ENCODE results near the genes PTPRR, THAP2 and GLIPR1L1.

GRCh38 chr12:70223163-70224114 lies 19.8 kb upstream of the CNOT2 start:
- RRBS: no CpG with 5 or more reads among the region's 4 CpGs

DNA sequence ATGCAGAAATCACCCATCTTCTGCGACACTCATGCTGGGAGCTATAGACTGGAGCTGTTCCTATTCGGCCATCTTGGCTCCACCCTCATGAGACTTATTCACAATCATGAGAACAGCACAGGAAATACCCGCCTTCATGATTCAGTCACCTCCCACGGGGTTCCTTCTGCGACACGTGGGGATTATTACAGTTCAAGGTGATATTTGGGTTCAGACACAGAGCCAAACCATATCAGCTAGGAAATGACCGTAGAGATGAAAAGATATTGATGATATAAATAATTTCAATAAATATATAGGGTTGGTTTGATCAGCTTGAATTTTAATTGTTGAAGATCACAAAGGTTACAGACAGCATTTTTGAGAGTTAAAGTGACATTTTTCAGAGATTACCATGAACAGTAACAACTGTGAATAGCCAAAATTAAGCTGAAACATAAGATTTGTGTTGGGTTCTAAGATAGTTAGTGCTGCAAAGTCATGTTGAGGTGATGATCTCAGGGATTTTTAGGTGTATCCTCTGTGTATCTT lies 60.8 kb upstream of the KCNMB4 start:
- RRBS: no CpG with 5 or more reads among the region's 7 CpGs

GRCh38 chr12:70469475-70469702 lies 103.3 kb downstream of the KCNMB4 start:
- RRBS: no CpG with 5 or more reads among the region's 2 CpGs

DNA sequence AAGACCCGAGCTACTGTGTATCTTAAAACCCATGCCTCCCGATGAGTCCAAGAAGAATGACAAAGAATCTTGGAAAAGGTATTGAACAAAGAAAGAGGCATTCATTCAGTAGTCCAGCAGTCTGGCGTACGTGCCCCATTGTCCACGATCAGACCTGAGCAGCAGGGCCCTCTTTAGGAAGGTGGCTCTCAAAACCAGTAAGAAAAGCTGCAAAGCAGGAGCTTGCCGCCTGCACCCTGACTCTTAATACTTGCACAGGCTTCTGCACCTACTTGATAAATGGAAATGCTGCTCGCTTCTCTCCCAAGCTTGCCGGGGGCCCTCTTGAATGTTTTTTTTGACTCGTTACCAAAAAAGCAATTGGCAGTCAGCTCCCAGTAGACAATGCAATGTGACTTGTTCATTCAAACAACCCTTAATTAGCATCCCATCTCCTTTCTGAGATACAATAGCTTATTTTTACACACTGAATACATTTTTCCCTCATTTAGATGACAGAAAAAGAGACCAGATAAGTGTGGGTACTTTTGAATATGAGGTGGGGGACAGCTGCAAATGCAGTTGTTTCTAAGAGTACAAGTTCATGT lies 27.2 kb upstream of the PTPRB start:
- RRBS: no CpG with 5 or more reads among the region's 9 CpGs

DNA sequence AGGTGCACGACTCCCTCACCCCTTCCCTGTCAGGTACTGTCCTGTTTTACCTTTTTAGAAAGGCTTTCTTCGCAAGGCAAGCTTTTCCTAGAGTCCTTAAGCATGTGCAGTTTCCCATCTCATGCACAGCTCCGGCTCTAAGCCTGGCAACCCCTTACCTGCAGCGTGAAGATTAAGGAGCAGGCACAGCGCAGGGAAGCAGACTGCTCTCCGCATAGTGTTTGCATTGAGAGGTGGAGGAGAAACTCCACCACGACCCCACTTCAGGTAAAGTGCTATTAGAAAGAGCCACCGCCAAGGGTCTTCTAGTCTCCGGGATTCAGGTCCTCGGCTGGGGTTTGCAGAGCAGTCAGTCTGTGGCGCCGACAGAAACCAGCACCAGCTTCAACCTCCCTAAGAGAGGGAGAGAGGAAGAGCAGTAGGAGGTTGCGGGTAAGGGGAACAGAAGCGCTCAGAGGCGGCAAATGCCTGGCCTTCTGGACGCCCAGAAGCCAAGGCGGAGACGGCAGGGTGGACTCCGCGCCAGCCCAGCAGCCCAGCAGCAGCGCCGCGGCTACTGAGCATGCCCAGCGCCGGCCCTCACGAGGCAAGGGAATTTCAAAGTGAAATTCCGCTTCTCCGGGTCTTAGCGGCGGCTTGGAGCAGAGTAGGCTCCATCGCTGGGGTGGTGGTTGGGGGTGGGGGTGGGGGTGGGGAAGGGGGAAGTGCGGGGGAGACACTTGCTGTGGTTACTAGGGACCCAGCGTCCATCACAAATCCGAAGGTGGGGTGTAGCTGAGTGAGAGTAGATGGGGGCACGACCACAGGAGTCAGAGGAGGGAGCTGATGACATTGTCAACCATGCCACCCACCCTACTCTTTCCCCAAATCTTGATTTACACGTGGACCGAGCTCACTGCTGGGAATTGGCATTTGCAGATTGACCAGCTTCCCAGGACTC lies at the start of gene PTPRR:
TSS of gene PTPRR (minus strand) at position 564 of the 940 bp plus-strand sequence.
- RRBS: no CpG with 5 or more reads among the region's 37 CpGs

DNA sequence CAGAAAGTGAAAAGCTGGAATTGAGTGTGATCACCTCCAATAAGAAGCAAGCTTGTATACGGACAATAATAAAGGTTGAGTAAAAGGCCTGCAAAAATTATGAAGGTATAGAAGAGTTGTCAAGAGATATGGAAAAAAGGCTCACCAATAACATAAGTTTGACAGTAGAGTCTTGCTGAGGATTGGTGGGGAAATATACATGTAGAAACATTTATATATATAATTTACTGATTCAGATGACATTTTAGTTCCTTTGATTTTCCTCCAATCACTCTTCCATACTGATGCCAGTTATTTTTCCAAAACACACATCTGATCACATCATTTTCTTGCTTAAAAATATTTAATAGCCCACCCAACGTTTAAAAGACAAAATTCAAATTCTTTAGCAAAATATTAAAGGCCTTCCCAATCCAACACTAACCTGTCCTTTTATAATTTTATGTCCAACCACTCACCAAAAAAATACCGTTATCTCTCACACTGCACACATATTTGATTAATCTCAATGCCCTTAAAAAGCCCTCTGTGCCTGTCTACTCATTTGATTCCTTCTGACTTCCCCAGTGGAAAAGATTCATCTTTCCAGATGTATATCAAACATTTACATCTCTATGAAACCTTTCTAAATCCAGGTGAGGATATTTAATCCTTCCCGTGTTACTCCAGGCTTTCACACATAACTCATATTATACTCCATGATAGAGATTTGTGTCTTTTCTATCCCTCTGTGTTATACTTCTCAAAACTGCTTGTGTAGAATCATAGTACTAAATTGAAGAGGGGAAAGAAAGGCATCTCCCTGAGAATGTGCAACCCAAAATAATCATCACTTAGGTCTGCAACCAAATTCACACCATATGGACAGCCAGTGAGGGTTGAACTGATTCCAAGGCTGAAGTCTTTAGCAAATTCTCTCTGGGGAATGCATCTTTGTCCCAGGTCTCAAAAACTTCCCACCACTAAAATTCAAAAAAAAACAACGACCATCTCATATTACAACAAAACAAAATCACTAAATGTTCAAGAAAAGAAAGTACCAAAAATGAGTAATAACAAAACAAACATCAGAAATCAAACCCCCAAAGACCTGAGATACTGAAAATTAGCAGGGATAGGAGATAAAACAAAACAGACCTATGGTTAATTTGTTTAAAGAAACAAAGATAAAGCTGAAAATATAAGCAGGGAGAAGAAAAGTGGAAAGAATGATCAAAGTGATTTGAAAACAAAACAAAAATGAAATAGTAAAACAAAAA lies 11.2 kb downstream of the ZFC3H1 start:
- RRBS: no CpG with 5 or more reads among the region's 5 CpGs

DNA sequence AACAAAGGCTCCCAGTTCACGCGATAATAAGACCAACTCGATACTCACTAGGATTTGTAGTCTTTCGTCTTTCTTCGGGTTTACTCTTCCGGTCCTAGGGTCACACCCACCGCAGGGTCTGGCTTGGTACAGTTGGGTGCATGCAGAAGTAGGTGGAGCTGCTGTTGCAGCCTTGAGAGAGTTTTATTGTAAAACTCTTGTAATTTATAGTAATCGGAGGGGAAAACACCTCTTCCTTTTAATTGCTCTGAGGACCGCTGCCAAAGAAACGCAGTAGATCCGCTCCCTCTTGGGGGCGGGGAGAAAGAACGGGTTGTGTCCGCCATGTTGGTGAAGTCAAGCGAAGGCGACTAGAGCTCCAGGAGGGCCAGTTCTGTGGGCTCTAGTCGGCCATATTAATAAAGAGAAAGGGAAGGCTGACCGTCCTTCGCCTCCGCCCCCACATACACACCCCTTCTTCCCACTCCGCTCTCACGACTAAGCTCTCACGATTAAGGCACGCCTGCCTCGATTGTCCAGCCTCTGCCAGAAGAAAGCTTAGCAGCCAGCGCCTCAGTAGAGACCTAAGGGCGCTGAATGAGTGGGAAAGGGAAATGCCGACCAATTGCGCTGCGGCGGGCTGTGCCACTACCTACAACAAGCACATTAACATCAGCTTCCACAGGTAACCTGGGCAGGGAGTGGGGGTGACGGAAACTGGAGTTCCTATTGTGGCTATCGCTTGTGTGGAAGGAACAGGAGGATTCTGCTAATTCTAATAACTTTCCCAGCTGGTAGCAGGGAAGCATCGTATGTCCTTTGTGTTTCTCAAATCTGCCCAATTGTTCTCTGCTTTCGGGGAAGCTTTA lies at the start of gene THAP2:
TSS of gene THAP2 (plus strand) at position 385 of the 848 bp plus-strand sequence.
- RRBS: no CpG with 5 or more reads among the region's 35 CpGs

DNA sequence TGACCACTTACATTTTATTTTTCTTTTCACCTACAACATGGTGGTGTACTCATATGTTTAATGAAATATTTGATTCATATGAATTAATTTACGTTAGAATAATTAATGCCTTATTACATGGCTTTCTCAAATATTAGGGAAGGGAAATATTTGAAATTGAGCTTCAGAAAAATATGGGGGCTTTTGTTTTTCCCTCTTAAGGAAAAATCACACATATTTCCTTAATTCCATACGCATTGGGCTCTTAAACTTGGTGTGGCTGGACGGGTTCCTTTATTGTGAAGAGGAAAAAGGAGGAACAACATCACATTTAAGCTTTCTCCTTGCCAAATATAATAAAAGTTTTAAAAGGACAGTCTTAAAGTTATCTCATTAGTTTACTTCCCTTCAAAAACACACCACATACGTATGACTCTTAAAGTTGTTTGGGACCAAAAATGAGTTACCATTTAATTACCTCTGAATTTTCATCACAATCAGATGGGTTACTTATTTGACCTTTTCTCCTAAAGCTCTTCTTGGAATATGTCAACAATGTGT lies 16.2 kb downstream of the RAB21 start:
- RRBS: no CpG with 5 or more reads among the region's 4 CpGs

DNA sequence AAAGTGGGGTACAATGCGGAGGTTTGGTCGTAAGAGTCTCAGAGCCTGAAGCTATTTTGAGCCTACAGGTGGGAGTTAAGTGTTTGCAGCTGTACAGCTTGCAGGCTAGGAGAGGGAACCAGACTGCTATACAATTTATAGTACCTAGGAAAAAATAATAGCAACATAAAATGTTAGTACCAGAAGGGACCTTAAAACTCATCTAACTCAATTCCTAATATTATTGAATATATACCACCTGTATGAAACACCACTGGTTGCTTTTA lies 137.6 kb downstream of the TPH2 start:
- RRBS: no CpG with 5 or more reads among the region's 2 CpGs

DNA sequence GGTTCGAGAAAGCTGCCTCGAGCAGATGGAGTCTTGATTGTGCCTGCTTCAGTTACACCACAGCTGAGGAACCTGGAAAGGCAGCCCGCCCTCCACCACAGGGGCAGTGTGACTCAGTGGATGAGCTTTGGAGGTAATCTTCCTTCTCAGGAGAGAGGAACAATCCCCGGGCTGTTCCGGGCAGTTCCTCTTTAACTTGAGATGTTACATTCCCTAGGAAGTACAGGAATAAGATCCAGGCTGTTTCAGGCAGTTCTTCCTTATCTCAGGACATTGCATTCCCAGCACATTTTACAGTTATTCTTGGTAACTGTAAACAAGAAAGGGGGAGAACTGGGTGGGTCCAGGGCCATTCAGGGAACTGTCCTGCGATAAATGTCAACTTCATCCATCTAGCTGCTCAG lies 16.7 kb upstream of the TRHDE start:
- RRBS: no CpG with 5 or more reads among the region's 6 CpGs

- RRBS: no CpG with 5 or more reads among the region's 22 CpGs
Measured at GRCh38 chr12:75334209-75334856, at the start of gene GLIPR1L1. TSS of gene GLIPR1L1 (plus strand) at chr12:75334670.

GRCh38 chr12:75478281-75478493 lies 2.4 kb upstream of the GLIPR1 start:
- RRBS: no CpG with 5 or more reads among the region's 2 CpGs

GRCh38 chr12:75640999-75641482 lies 129.6 kb upstream of the KRR1 start:
- RRBS: no CpG with 5 or more reads among the region's 4 CpGs

- RRBS: no CpG with 5 or more reads among the region's 3 CpGs
Measured at GRCh38 chr12:75665955-75666747, 154.7 kb upstream of the KRR1 start.

DNA sequence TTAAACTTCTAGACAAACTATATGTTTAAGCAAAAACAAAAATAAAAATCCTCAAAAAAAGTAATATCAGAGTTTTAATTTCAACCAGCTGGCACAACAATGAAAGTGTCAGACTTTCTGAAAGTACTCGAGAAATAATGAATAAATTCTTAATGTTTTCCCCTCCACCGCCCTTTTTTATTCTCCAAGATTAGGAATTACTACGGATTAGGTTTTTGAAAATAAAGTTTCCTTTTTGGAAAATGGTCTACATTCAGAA lies 55.0 kb downstream of the NAP1L1 start:
- RRBS: no CpG with 5 or more reads among the region's 3 CpGs

DNA sequence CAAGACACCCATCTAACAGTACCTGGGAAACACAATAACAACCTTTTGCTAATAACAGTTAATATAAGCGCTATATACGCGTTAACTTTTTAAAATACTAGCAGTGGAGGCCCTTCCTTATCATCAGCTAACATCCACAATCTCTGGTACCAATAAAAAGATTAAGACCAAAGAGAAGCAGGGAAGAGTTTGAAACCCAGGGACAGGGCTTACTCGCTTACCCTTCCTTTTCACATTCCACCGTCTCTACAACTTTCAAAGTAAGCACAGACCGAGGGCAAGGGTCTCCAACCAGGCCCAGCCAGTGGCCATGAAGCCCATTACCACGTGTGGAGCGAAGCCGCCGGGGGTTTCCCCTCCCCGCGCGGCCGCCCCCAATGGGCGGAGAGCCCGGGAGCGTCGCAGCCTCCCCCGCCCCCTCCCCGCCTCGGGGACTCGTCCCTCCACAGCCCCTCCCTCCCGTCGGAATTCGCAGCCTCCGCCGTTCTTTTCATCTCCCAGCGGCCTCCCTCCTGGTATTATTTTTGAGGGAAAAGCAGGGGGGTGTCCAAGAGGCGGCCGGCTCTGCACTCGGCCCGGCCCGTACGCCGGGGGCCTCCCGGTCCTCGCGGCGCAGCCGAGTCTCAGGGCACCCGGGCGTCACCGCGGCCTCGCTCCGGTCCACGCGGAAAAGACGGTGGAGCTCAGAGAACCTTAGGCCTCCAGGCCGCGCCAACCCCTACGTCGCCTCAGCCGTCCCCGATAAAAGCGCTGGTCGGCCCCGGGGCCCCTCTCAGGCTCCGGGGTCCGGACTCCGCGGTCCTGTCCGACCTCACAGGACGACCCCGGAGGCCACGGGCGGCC lies 652 bp downstream of the NAP1L1 start:
- RRBS: 3% methylated on average over 7 of the region's 67 CpGs

GRCh38 chr12:76368891-76369492 lies 20.8 kb upstream of the BBS10 start:
- RRBS: no CpG with 5 or more reads among the region's 3 CpGs

- RRBS: no CpG with 5 or more reads among the region's 4 CpGs
Measured at GRCh38 chr12:76369493-76370033, 21.3 kb upstream of the BBS10 start.

DNA sequence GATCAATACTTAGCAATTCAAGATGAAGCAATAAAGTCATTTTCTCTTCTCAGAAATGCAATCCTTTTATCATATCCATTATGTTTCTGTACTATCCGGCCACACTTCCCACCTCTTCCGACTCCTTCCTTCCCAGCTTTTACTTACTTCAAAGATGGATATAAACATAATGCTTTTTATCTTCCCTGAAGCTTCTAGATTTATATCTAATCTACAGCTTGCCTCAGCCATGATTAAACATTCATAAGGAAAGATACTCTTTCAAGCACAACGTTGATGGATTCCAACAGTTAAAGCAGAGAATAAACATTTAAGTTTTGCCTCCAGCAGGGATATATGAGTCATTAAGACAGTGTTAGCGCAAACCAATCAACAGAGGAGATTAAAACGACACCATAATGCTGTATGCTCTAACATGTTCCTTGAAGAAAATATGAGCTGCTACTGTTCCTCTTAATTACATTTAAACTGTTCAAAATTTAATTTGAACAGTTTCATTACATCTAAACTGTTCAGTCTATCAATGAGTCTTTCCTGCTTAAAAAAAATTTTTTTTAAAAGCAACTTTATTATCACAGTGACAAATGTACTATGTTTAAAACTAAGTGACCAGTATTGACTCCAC lies 74.9 kb upstream of the BBS10 start:
- RRBS: no CpG with 5 or more reads among the region's 5 CpGs

Data from GM12891 (cell line).